Keratinocyte (primary cell): ENCODE measurements around a stretch of chr1.

DNA sequence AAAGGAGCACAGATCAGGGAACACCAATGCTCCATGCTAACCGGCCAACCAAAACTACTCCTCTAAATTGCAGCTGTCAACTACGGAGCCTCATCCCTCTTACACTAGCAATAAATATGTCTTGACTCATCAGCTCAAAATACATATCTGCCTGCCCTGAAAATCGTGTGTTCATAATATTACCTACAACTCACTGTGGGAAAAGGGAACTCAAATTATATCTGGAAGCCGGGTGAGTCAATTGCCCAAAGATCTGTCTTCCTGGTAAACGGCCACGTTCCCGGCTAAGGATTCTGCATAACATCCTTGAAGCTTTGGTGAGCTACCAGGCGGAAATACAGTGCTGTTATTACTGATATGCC, 129.1 kb downstream of the PTPN14 start:
CAGE:
- cytosol, long polyA minus RNA = no peak
- cytosol, long polyA plus RNA = no peak
- long polyA plus RNA = no peak
- nucleus, long polyA minus RNA = no peak
- nucleus, long polyA plus RNA = no peak

DNA sequence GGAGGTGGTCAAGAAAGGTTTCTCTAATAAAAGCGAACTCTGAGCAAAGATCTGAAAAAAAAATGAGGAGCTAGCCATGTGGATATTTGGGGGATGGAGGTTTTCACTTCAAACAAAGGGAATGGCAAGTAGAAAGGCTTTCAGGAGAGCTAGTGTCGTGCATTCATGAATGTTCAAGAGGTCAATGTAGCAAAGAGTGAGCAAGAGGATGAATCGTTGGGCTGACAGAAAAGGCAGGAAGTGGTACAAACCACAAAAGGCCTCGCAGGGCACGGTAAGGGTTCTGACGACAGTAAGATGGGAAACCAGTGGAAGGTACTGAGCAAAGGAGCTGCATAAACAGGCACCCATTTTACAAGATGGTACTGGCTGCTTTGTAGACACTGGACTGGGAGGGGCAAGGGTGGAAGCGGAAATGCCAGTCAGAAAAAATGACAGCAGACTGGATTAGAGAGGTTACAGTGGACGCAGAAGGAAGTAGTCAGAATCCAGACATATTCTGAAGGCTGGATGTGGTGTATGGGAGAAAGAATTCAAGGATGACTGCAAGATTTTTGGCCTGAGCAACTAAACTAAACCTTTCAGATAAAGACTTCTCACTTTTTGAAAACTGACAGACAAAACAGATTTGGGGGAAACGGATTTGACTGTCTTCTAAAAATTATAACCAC, 123.5 kb downstream of the PTPN14 start:
CAGE:
- cytosol, long polyA minus RNA = no peak
- cytosol, long polyA plus RNA = no peak
- long polyA plus RNA = no peak
- nucleus, long polyA minus RNA = no peak
- nucleus, long polyA plus RNA = no peak

GRCh38 chr1:214514513-214515124, 36.8 kb downstream of the PTPN14 start:
CAGE:
- cytosol, long polyA minus RNA = no peak
- cytosol, long polyA plus RNA = no peak
- long polyA plus RNA = no peak
- nucleus, long polyA minus RNA = no peak
- nucleus, long polyA plus RNA = no peak

GRCh38 chr1:214573291-214573865, 22.0 kb upstream of the PTPN14 start:
CAGE:
- cytosol, long polyA minus RNA = no peak
- cytosol, long polyA plus RNA = no peak
- long polyA plus RNA = no peak
- nucleus, long polyA minus RNA = no peak
- nucleus, long polyA plus RNA = no peak

CAGE:
- cytosol, long polyA minus RNA = start-site peak on the plus strand at chr1:214641132-214641811, 21 reads
- cytosol, long polyA plus RNA = no peak
- long polyA plus RNA = no peak
- nucleus, long polyA minus RNA = no peak
- nucleus, long polyA plus RNA = no peak
These were observed 38.1 kb downstream of the CENPF start for GRCh38 chr1:214641024-214641665.

GRCh38 chr1:215394179-215394913, 172.8 kb upstream of the KCTD3 start:
CAGE:
- cytosol, long polyA minus RNA = no peak
- cytosol, long polyA plus RNA = no peak
- long polyA plus RNA = no peak
- nucleus, long polyA minus RNA = no peak
- nucleus, long polyA plus RNA = no peak

DNA sequence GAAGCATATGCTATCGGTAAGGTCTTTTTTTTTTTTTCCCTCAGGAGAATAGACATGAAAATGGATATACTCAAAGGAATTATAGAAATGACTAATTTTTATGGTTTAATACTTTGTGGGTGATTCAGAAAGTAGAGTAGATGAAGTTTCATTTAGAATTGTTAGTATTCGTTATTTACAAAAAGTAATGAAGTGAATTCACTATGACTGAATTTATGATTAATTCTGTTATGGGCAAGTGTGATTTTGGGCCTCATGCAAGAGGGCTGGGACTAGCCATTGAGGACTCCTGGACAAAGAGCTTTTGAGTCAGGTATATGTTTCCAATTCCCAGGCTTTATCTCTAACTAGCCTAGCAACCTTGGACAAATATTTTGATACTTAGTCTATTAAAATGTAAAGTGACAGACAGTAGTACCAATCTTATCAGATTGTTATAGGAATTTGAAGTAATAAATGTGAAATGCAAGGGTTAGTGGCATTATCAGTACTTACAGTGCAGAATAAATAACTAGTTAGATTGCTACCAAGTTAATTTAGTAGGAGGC, 3.2 kb downstream of the KCTD3 start:
CAGE:
- cytosol, long polyA minus RNA = no peak
- cytosol, long polyA plus RNA = no peak
- long polyA plus RNA = no peak
- nucleus, long polyA minus RNA = no peak
- nucleus, long polyA plus RNA = no peak

CAGE:
- cytosol, long polyA minus RNA = no peak
- cytosol, long polyA plus RNA = no peak
- long polyA plus RNA = no peak
- nucleus, long polyA minus RNA = no peak
- nucleus, long polyA plus RNA = no peak
These were observed 73.5 kb downstream of the KCTD3 start for GRCh38 chr1:215640421-215641240.

CAGE:
- cytosol, long polyA minus RNA = no peak
- cytosol, long polyA plus RNA = no peak
- long polyA plus RNA = no peak
- nucleus, long polyA minus RNA = no peak
- nucleus, long polyA plus RNA = no peak
These were observed 76.7 kb downstream of the KCTD3 start for GRCh38 chr1:215643679-215644344.

DNA sequence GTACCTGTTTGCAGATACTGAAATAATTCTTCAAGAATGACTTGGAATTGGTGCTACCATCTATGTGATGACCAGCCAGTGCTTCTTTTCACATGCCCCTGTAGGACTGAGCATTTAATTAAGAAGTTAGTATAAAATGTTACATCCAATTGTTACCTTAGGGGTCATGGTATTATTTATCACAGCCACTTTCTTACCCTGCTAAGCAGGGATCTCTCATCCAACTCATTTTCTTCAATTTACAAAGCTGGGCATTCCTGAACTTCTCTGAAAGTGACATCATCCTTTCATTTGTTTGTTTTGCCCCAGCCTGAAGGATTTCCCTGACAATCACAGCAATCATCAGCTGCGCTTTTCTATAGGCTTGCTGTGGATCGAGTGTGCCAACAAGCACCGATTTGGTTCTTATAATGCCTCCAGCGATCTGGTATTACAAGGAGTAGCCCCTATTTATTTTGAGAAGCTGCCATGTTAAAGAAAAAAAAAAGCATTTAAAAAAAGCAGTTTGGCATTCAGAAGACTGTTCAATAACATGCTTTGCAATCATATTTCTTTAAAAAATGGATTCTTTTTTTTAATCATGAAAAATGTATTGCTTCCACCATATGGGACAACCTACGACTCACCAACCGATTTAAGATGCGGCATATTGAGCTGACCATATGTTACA, 240.2 kb downstream of the USH2A start:
CAGE:
- cytosol, long polyA minus RNA = no peak
- cytosol, long polyA plus RNA = no peak
- long polyA plus RNA = no peak
- nucleus, long polyA minus RNA = no peak
- nucleus, long polyA plus RNA = no peak

DNA sequence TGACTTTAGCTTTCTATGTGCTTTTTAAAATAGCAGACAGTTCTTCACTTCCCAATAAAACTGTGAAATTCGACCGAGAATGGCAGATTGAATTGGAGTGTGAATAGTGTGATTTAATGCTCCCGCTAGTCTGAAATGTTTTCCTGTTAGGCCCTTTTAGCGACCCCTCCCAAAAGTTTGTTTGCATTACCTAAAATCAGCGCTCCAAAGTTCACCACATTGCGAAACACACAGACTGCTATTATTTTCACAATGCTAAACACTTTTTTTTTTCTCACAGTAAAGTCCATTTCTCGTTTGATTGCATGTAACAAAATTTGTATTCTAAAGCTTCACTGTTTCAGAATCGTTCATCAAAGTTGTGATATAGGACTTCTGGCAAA, 76.3 kb upstream of the USH2A start:
CAGE:
- cytosol, long polyA minus RNA = no peak
- cytosol, long polyA plus RNA = no peak
- long polyA plus RNA = no peak
- nucleus, long polyA minus RNA = no peak
- nucleus, long polyA plus RNA = no peak

CAGE:
- cytosol, long polyA minus RNA = no peak
- cytosol, long polyA plus RNA = no peak
- long polyA plus RNA = no peak
- nucleus, long polyA minus RNA = no peak
- nucleus, long polyA plus RNA = no peak
These were observed 106.0 kb downstream of the ESRRG start for GRCh38 chr1:216617072-216617691.

DNA sequence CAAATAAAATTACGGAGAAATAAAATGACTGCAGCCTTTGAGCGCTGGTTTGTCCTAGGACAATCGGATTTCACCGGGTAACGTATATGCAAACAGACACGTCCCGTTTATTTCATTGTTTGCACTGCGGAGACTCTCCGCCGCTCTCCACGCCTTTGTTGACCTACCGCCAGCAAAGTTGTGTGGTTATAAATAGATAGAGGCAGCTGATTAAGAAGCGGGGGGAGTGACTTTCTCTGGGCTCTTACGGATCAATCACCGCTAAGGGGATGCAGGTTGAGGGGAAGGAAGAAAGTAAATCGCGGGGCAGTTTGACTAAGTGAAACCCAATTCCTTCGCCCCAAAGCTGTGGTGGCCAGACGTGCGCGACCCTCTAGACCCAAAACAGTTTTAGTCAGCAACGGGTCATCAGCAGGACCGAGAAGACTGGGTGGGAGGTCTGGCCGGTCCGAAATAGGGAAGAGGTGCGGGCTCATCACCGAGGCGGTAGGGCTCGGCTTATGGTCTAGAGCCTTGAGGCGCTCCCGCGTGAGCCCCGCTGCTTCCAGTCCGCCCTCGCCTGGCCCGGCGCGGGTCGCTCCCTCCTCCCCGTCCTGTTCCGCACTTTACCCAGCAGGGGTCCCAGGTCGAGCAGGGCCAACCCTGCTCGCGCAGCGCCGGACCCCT, 120.9 kb upstream of the RRP15 start:
CAGE:
- cytosol, long polyA minus RNA = no peak
- cytosol, long polyA plus RNA = no peak
- long polyA plus RNA = no peak
- nucleus, long polyA minus RNA = no peak
- nucleus, long polyA plus RNA = no peak

DNA sequence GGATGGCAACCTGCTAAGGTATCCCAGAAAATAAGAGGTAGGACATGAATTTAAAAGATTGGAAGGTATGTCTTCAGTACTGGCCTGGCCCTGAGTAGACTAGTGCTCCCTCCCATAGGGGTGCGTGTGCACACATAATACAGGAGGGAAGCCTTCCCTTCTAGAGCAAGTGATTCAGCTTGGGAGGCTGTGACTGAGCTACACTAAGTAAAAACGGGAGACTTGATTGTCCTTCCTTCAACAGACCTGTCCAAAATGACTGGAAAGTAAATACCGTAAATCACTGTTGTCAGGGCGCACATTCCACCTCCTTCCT, 326 bp upstream of the TGFB2 start:
CAGE:
- cytosol, long polyA minus RNA = no peak
- cytosol, long polyA plus RNA = no peak
- long polyA plus RNA = no peak
- nucleus, long polyA minus RNA = no peak
- nucleus, long polyA plus RNA = no peak

DNA sequence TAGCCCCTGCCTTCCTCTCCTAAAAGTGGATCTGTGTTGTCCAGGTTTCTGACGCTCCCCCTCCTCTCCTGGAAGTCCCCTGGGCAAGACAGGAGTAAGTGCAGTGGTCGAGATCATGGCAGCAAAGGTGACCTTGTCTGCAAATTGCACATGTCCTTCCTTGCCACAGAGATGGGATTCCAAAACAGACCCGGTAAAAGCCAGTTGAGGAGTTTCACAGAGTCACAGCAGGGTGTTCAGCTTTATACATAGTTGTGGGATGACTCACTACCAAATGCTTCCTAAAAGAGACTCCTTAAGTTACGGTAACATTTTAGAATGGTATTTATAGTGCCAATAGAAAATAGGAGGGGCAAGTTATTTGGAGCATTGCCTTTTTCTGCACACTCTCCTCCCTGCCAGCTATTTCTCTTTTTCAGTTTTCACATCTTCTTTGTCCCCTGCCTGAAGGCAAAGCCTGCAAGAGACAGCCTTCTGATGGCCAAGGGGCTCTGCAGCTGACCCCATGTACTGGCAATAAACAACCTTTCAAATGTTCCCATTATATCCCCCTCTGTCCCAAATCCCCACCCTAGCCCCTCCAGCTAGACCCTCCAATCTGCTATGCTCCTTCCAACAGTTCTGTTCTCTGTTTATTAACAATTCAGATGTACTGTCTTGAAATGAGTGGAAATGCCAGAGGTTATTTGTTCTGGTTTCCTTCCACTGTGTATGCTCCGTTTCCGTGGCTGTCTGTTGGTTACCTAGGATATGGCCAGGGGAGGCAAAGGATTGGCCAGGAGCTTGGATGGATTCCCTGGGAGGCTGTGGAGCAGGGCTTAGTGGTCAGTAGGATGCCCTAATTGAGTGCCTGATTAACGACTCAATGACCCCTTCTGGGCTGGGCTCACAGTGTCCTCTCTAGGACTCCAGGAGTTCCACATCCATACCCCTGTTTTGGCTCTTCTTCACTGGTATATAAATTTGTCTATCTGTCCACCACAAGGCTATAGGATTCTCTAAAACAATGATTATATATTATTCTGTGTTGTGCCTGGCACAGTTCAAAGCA, 115.0 kb downstream of the TGFB2 start:
CAGE:
- cytosol, long polyA minus RNA = no peak
- cytosol, long polyA plus RNA = no peak
- long polyA plus RNA = no peak
- nucleus, long polyA minus RNA = no peak
- nucleus, long polyA plus RNA = no peak

DNA sequence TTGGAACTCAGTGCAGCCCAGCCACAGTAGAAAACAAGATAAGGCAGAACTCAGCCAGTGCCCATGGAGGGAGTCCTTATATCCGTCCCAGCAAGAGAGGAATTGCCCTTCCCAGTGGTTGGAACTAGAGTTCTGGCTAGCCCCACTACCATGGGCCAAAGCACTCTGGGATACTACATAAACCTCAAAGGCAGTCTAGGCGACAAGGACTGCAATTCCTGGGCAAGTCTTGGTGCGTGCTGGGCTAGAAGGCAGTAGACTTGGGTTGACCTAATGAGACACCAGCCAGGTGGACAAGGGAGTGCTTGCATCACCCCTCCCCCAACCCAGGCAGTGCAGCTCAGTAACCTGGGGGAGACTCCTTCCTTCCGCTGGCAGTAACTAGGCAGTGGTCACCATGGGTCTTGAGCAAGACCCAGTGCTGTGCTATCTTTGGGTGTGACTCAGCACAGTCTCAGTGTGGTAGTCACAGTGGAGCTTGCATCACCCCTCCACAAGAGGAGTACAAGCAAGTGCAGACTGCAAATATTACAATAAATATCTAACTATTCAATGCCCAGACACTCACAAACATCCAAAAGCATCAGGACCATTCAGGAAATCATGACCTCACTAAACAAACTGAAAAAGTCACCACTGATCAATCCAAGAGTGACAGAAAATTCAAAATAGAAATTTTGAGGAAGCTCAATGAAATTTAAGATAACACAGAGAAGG, 84.8 kb upstream of the LYPLAL1 start:
CAGE:
- cytosol, long polyA minus RNA = no peak
- cytosol, long polyA plus RNA = no peak
- long polyA plus RNA = no peak
- nucleus, long polyA minus RNA = no peak
- nucleus, long polyA plus RNA = no peak

DNA sequence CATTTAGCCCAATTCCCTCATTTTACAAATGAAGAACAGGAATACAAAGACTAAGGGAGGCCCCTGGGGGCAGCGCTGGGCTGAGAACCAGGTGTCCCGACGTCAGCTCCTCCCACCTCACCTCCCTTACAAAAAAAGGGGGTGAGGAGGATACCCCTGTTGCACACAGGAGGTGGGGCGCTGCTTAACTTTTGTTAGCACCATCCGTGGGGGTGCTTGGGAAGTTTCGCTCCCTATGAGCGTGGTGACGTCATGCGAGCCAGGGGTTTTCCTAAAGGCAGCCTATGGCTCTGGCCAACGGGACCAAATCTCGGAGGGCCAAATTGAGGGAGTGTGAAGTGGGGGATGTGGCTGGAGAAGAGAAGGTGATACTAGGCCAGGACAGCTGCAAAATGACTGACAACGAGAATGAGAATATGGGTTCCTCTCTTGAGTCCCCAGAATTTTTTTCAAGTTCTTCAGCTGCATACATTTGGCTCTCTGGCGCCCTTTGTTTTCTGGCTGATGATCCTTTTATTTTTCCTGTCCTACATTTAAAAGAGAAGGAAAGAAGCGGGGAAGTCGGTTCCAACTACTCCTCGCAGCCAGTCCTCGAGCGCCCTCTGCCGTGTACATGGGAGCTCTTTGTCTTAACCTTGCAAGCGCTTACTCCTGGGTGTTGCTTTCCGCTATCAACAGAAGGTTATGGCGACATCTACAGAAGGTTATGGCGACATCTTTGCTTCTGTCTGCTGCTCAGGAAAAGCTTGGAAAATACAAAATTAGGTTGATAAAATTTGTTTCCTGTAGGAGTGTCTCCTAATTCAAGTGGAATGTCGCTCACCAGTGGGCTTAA, 47.9 kb upstream of the ZC3H11B start:
CAGE:
- cytosol, long polyA minus RNA = no peak
- cytosol, long polyA plus RNA = no peak
- long polyA plus RNA = no peak
- nucleus, long polyA minus RNA = no peak
- nucleus, long polyA plus RNA = no peak

GRCh38 chr1:219927160-219927617, 1.2 kb downstream of the SLC30A10 start:
CAGE:
- cytosol, long polyA minus RNA = no peak
- cytosol, long polyA plus RNA = no peak
- long polyA plus RNA = no peak
- nucleus, long polyA minus RNA = no peak
- nucleus, long polyA plus RNA = no peak

DNA sequence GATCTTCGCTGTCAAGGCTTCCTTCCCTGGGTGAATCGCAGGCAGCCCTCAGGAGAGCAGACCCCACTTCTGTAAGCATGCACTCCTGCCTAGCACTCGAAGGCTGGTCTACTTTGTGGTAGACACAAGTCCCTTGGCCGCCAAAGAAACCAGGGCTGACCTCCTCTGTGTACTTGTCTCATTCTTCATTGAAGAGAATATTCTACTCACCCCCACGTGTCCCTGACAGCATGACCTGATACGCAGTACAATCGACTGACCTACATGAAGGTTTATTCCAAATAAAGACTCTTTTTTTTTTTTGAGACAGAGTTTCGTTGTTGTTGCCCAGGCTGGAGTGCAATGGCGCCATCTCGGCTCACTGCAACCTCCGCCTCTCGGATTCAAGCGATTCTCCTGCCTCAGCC, 881 bp upstream of the SLC30A10 start:
CAGE:
- cytosol, long polyA minus RNA = no peak
- cytosol, long polyA plus RNA = no peak
- long polyA plus RNA = no peak
- nucleus, long polyA minus RNA = no peak
- nucleus, long polyA plus RNA = no peak

GRCh38 chr1:219979898-219980777, 51.8 kb upstream of the SLC30A10 start:
CAGE:
- cytosol, long polyA minus RNA = no peak
- cytosol, long polyA plus RNA = no peak
- long polyA plus RNA = no peak
- nucleus, long polyA minus RNA = no peak
- nucleus, long polyA plus RNA = no peak